Placental epithelial cell (primary cell): Measurements from ENCODE around the genes AFF3, NMS and NPAS2.

GRCh38 chr2:98775793-98776142 is 44.8 kb upstream of the MGAT4A start:
- CAGE, long polyA plus RNA: no peak

GRCh38 chr2:98868891-98869827 is 66.9 kb downstream of the CRACDL start:
- CAGE, long polyA plus RNA: no peak

DNA sequence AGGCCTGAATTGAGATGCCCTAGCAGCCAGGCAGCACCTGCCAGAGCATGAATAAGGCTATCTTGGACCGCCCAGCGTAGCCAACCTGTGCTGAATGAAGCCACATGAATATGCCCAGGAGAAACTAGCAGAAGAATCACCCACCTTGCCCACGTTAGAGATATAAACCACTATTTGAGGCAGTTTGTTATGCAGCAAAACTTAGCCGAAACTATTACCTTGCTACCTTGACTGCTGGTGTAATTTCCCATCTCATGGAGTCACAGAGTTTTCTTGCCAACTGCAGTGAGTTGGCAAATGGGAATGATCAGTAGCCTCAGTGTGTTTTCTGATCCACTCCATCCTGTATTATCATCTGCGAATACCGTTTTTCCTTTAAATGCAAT is 676 bp downstream of the TSGA10 start:
- CAGE, long polyA plus RNA: no peak

- CAGE, long polyA plus RNA: no peak
These were observed 23.1 kb downstream of the EIF5B start for GRCh38 chr2:99360123-99360759.

GRCh38 chr2:99405802-99406571 is 68.8 kb downstream of the EIF5B start:
- CAGE, long polyA plus RNA: no peak

GRCh38 chr2:99480448-99480740 is 9.4 kb downstream of the REV1 start:
- CAGE, long polyA plus RNA: no peak

DNA sequence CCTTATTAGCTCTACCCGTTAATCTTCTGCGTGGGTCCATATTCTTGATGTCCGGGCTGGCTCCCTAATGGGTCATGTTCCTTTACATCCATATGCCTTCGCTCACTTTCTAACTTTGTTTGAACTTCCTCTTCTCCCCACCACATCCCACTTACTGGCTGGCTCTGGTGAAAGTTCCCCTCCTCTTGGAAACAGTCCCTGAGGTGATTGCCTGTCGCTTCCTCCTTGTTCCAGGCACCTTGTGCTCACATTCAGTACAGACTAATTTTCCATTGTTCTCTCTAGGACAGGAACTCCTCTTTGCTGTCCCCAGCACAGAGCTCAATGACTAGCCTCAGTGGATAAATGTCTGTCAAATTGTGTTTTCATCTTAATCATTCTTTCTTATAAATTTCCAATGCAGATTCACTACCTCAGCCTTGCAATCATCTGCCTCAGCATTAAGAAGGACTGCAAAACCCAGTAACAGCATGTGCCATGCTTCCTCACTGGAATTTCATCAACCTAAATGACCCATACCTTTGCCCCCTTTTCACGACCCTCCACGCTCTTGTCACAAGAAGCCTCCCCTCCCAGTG is 102.7 kb downstream of the AFF3 start:
- CAGE, long polyA plus RNA: no peak

DNA sequence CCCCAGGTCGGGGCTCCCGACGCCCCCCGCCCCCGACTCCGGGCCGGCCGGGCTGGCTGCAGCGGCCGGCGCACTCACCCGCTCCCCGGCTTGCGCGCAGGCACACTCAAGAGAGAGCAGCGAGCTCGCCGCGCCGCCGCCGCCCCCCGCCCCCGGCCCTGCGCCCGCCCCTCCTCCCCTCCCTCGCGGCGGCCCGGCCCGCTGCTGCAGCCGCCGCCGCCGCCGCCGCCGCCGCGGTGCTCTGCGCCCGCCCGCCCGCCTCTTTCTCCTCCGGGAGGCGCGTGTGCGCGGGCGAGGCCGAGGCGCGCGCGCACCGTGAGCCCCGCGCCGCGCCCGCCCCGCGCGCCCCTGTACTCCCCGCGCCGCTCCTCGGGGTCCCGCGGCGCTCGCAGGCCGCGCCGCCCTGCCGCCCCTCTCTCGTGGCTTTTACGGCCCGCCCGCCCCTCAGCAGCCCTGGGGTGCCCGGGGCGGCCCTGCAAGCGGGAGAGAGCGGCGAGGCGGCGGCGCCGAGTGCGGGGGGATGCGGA is 37.7 kb downstream of the AFF3 start:
- CAGE, long polyA plus RNA: no peak

DNA sequence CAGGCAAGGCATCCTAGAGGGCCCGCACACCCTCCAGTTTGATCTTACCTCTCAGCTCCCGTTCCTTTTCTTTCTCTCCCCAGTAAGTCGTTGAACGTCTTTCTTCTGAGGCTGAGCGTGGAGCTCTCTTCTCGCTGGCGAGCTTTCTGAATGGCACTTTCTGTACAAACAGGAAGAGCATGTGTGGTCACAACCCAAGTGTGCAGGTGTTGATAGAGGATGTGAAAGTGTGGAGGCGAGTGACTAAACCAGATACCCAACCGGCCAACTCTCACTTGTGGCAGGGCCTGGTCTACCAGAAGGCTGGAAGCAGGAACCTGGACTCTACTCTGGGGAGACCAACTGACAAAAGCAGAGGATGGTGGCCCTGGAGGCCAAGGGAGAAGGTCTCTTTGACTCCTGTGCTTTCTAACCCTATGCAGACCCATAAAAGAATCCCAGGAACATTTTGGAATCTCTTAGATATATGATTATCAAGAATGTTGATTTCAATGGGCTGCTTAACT is at the start of gene AFF3:
TSS of gene AFF3 (minus strand) at position 155 of the 506 bp plus-strand sequence.
- CAGE, long polyA plus RNA: no peak

GRCh38 chr2:100320468-100321170 is 1.7 kb downstream of the LONRF2 start:
- CAGE, long polyA plus RNA: no peak

DNA sequence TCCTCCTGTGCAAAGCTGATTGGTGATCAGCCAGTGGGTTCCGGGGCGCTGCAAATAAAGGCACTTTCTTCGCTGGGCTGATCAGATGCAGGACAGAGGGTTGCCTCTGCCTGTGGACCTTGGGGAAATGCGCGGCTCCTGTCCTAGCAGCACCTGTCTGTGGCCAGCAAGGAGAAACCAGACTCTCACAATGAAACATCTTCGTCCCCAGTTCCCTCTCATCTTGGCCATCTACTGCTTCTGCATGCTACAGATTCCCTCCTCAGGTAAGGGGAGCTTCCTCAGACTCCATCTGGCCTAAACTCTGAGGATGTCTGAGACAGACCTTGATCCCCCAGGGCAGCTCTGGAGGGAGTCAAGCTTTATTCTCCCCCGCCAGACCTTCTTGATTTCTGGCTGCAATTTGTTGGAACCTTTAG is at the start of gene NMS:
TSS of gene NMS (plus strand) at position 184 of the 419 bp plus-strand sequence.
- CAGE, long polyA plus RNA: no peak

DNA sequence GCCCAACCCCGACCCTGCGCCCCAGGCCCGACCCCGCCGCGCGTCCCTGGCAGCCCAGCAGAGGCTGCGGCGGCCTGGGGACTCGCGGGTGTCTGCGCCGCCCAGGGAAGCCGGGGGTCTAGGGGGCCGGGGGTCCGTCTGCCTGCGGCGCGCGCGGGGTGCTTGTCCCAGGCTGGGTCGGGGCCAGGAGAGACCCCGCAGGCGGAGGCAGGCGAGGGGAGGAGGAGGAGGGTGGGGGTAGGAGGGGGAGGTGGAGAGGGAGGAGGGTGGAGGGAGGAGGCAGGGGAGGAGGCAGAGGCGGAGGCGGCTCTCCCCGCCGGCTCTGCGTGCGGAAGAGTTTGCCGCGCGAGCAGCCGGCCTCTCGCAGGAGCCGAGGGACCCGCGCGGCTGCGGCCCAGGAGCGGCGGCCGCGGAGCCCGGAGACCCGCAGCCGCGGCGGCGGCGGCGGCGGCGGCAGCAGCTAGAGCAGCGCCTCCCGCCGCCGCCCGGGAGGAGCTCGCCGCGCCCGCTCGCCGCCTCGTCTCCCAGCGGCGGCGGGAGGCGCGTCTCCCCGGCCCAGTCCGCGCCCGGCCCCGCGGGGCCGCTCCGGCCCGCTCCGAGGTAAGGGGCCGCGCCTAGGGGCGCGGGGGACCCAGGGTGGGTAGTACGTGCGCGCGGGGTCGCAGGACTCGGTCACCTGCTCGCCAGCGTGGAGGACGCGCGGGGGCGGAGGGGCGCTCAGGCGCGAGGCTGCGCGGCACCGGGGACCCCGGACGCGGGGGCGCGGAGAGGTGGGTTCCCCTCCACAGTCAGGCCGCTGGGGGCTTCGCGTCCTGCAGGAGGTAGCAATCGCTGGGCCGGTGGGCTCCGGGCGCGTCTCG is at the start of gene NPAS2:
TSS of gene NPAS2 (plus strand) at position 325 of the 860 bp plus-strand sequence.
- CAGE, long polyA plus RNA: no peak

- CAGE, long polyA plus RNA: no peak
These were observed 36.6 kb upstream of the RPL31 start for GRCh38 chr2:100965403-100966033.

GRCh38 chr2:100978448-100979157 is 23.5 kb upstream of the RPL31 start:
- CAGE, long polyA plus RNA: no peak

DNA sequence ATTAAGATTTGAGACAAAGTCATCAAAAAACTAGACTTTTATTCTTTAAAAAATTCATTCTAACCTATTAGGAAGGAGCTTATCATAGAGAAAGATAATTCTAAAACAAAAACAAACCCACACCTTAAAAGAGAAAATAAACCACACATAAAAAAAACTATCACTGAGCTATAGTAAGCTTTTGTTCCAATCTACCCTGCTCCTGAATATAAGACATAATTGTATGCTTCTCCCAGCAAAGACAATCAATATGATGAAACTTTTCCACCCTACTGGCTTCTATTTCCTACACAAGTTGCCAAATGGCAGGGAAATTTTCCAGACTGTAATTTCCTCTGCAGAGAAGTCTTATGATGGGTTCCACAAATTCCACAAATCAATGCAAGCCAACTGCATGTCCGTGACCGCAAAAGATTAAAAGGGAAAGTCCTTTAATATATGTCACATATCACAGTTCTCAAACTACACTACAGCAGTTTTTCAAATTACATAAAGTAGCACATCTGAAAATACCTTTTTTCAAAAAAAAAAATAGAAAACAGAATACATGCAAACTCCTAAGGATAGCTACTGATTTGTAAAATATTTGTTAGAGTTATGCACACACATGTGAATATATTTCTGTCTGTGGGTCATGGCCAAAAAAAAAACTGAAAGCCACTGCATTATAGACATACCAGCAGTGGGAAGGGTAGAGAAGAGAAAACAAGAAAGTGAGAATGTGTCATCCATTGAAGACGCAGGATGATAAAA is 61.3 kb downstream of the RPL31 start:
- CAGE, long polyA plus RNA: no peak

GRCh38 chr2:101114657-101115476 is 36.3 kb downstream of the TBC1D8 start:
- CAGE, long polyA plus RNA: no peak

DNA sequence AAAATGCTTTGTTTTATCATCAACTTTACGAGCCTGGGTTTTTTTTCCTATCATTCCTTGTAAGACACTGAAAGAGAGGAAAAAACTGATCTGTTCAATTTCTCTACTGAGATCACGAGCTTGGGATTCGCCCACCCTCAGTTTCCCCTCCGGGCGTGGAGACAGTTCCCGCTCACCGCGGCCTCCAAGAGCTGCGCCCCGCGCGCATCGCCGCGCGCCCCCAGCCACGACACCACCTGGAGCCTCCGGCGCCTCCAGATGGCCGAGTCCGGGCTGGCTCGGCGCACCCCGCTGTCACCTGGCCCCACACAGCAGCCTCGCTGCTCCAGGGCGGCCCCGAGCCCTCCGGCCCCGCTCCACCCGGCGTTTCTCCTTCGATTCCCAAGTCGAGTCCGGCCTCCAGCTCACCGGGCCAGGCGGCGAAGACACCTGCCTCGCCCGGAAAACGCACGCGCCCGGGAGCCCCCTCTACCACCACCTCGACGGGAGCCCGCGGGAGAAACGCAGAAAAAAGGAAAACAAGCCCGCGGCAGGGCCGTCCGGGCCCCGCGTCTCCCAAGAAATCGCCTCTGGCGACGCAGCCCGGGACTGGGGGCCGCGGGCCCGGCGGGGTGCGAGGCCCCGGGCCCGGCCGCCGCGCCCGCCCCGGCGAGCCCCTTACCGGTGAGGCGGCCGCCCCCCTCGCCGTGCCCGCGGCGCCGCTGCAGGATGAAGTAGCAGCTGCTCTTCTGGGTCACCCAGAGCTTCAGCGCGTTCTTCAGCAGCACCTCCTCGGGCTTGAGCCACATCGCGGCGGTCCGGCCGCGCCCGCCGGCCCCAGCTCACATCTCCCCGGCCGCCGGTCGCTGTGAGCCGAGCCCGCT is 485 bp downstream of the TBC1D8 start:
- CAGE, long polyA plus RNA: no peak

GRCh38 chr2:101205537-101206076 is 47.1 kb upstream of the CNOT11 start:
- CAGE, long polyA plus RNA: no peak

- CAGE, long polyA plus RNA: no peak
These were observed 28.9 kb upstream of the CNOT11 start for GRCh38 chr2:101223736-101224277.

- CAGE, long polyA plus RNA: no peak
These were observed 13.2 kb upstream of the CNOT11 start for GRCh38 chr2:101239472-101239839.